Cerebral cortex (tissue), 2 donors: ENCODE measurements around a stretch of chr6.

GRCh38 chr6:163465665-163466096 lies 51.2 kb downstream of the QKI start:
- PRO-cap, 2 experiments, result no peak in any of the 2 experiments

DNA sequence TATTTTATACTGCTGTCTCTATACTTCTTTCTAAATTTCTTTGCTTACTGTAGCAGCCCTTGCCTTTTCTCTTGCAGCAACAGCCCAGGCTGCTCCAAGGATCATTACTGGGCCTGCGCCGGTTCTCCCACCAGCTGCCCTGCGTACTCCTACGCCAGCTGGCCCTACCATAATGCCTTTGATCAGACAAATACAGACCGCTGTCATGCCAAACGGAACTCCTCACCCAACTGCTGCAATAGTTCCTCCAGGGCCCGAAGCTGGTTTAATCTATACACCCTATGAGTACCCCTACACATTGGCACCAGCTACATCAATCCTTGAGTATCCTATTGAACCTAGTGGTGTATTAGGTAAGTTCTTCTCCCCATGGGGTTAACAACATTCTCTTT lies 148.8 kb downstream of the QKI start:
- PRO-cap, 2 experiments, result no peak in any of the 2 experiments

DNA sequence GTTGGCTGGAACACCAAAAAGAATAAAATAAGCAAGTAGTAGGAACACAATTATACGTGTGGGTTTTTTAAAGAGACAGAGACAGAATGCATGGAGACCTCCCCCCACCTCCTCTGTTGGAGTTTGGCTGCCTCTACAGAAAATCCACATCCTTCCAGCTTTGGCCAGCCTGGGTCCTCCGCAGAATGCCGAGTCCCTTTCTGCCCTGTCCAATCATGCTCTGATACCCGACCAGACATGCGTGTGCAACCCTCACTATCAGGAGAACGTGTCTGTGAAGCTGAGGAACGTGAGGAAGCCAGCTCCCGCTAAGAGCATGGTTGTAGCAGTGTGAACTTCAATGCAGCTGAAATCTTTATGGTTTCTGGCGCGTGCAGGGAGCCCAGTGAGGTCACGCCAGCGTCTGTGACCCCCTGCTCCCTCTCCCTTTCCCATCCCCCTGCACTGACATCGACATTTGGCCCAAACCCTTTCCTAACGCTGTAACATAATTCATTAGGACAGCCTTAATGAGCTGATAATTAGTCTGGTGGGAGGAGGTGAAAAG lies 423.1 kb downstream of the QKI start:
- PRO-cap, 2 experiments, result no peak in any of the 2 experiments

- PRO-cap, 2 experiments, result no peak in any of the 2 experiments
Measured at GRCh38 chr6:163941177-163941816, 526.8 kb downstream of the QKI start.

DNA sequence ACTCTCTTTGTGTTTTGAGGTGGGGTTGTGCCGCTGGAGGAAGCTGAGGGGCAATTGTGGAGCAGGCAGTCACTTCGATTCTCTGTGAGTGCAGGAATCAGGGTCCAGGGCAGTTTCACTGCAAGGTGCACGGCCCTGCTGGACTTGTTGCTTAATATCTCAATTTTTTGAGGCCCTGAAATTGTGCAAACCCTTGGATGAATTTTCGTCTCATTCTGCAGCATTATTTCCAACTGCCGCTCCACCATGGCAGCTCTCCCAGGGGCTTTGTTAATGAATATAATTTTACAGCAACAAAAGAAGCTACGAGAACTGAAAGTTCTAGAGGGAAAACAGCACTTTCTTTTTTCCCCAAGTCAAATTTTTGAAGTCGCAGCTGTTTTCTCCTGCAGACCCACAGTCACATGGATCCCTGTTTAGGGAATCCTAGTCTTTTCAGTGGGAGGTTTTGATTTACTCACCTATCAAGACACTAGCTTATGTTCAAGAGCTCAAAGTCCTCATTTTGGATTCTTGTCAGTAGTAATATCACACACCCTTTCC lies 532.0 kb downstream of the QKI start:
- PRO-cap, 2 experiments, result no peak in any of the 2 experiments

DNA sequence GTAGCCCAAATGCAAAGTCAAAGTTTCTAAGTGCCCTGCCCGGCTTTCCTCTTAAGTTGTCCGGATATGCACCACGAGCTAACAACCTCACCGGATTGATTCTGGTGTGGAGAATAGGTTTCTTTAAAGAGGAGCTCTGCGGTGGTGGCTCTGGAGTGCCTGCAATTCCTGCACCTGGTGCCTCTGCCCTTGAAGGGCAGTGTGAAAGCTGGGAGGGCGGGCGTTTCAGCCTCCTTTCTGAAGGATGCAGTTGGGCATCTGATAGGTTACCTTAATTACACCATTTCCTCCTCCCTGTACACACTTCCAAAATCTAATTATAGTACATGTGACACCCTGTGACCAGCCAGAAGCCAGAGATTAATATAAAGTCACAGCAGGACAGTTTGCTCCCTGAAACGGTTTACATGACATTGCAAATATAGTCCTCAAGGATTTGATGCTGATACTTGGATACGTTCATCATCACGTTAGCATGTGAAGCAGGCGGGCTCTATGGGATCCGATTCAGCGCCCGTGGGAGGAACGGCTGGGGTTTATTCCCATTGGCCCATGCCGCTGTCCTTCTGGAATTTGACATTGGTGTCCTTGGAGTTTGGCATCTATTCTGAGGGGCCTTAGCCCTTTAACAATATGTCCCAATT lies 548.1 kb downstream of the QKI start:
- PRO-cap, 2 experiments, result no peak in any of the 2 experiments

- PRO-cap, 2 experiments, result no peak in any of the 2 experiments
Measured at GRCh38 chr6:165573621-165574088, 89.4 kb downstream of the PDE10A start.

DNA sequence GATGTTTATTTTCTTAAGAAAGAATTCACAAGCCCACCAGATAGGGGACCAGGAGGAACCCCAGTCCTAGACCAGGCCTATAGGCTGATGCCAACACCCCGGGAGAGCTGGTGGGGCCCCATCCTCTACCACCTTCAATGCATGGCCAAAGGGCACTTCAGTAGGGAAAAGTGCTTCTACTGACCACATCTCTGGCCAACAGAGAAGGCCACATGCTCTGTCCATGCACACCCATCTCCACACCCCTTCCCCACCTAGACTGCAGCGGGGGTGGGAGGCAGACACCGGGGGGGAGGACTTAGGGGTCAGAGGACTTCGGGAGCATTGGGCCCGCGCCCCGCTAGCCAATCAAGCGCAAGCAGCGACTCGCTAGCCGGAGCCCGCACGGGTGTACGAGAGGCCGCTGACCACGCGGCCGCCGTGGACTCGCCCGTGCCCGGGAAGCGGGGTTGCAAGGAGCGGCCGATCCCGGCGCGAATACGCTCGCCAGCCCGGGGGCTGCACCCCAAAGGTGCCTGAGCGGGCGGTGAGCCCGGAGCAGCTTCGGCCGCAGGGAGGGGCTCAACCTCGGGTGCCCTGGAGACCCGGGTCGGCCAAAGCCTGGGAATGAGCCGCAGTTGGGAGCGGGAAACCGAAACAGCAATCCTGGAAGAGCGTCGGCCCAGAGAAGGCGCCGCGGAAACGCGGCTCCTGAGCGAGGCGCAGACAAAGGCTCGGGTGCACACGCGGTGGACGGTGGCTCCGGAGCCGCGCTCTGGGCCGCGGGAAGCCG lies 2.8 kb downstream of the PDE10A start:
- PRO-cap, 2 experiments, result no peak in any of the 2 experiments

DNA sequence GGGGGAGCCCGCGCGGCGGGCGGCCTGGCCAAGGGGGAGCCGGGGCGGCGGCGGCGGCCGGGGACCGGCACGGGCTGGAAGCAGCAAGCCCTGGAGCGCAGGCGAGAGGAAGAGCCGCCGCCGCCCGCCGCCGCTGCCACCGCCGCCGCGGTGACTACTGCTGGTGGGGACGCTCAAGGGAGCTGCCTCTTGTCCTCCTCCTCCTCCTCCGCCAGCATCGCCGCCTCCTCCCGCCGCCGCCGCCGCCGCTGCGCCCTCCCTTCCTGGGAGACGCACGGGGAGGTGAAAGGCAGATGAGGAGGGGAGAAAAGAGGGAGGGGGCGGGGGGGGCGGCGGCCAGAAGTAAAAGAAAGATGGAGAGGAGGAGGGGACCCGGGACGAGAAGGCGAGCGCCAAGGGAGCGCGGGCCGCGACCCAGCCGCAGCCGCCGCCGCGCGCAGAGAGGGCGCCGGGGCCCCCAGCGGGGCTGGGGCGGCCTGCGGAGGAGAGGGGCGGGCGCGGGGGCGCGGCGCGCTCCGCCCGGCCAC lies 859 bp downstream of the PDE10A start:
- PRO-cap, 2 experiments, result peak in 1 of 2 experiments; most common plus-strand start position 153 of the sequence (in 1); most common minus-strand start position 159 of the sequence (in 1)

- PRO-cap, 2 experiments, result no peak in any of the 2 experiments
Measured at GRCh38 chr6:165986517-165987585, 180.8 kb downstream of the TBXT start.

DNA sequence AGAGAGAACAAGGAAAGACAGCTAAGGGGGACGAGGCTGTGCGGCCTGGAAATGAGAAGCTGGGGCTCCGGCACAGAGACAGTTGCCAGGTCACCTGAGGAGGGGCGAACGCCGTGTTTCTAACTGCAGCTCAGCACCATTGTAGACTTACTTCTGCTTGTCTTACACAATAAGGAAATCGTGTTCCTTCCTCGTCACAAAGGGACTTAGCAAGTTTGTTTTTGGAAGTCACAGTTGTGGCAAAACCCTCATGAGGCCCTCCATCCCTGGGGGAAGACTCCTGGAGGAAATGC lies 69.0 kb upstream of the TBXT start:
- PRO-cap, 2 experiments, result no peak in any of the 2 experiments

DNA sequence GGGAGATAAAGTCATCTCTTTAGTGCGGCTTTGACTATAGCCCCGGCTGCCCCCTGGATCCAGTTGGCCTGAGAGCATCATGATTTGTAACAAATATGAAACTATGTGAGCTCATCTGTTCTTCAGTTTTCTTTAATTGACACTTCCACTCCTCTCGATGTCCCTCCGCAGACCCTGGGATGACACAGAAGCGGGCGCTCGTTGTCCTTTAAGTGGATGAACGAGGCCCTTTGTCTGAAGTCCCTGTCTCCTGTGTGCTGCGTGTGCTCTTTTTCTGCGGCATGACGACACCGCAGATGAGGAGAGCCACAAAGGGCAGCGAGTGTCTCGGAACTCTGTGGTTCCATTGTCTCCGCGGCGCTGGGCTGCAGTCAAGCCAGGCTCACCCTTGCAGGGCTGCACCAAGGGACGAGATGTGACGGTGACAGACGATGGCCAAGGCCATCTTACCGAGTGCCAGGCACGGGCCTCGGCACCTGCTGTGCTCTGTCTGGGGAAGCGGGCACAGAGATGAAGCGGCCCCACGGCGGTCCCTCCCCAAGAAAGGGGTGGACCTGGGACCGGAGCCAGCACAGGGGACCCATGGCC lies 10.6 kb downstream of the PRR18 start:
- PRO-cap, 2 experiments, result peak in 1 of 2 experiments; most common plus-strand start position 489 of the sequence (in 1); most common minus-strand start position 176 of the sequence (in 1)

- PRO-cap, 2 experiments, result no peak in any of the 2 experiments
Measured at GRCh38 chr6:166351818-166352538, 9.6 kb upstream of the SFT2D1 start.

DNA sequence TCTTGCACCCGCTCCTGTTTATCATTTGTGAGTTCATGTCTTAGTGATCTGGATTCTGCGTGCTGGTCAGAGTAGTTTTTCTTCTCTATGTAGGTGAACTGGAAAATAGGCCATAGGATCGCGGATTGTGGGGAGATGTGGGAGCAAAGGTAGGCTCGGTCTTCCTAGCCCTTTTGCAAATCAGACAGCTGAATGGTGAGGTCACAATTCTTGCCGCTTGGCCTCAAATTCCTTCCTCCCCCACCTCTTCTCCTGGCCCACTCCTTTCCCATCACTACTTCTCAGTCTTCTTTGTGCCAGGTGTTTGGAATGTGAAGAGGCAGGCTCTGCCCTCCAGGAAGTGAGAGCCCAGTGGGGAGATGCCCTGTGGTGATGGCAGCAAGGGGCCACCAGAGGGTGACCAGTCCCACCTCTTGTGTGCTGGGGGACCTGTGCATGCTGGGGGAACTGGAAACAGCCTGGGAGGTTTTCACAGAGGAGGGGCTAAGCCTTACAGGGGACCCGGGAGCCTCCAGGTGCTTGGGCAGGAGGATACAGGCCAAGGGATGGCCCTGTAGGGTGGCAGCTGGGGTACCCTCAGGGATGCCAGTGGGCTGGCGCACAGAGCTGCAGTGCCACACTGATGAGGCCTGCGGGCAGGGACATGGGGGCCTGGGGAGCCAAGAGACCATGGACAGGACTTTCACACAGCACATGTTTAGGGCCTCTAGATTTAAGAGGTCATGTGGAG lies 72.4 kb downstream of the RAMACL start:
- PRO-cap, 2 experiments, result no peak in any of the 2 experiments

DNA sequence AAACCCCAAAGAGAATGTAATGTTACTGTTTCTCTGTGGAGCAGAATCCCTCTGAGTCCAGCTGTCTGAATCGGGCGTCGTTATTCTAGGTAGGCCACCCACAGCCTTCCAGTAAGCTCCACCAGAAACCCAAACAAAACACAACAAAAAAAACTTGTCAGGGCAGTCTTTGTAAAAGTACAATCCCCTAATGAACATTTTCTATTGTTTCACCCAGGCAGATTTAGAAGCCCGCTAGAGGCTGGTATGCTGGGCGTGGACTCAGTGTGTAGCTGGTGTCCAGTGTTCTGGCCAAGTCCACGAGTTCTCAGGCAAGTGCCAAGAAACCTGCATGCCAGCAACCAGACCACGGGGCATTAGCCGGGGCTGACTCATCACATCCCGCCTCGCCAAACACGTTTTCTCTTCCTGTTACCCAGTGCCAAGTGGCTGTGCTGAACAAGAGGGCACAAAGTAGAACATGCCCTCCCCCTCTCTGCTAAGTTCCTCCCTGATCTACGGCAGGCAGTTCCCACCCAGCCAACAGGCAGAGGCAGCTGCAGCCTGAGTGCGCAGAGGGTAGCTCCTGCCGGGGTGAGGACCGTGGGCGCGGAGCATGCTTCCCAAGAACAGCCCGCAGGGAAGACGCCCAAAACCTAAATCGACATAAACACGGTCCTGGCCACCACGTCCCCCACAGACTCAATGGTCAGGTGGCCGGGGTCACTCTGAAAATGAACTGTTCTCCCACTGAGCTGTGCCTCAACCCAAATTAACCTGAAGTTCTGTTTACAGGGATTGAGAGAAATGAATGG lies 29.6 kb downstream of the RAMACL start:
- PRO-cap, 2 experiments, result peak in 1 of 2 experiments; most common plus-strand start position 507 of the sequence (in 1); most common minus-strand start position 85 of the sequence (in 1)

GRCh38 chr6:166569311-166570025 lies 17.0 kb downstream of the RAMACL start:
- PRO-cap, 2 experiments, result no peak in any of the 2 experiments

- PRO-cap, 2 experiments, result peak in 1 of 2 experiments; most common plus-strand start chr6:166624539 (in 1); most common minus-strand start chr6:166624468 (in 1)
Measured at GRCh38 chr6:166624144-166624688, 2.8 kb downstream of the RPS6KA2 start.

GRCh38 chr6:166655406-166655800 lies 28.4 kb upstream of the RPS6KA2 start:
- PRO-cap, 2 experiments, result no peak in any of the 2 experiments

- PRO-cap, 2 experiments, result no peak in any of the 2 experiments
Measured at GRCh38 chr6:166748022-166748496, 121.0 kb upstream of the RPS6KA2 start.

- PRO-cap, 2 experiments, result no peak in any of the 2 experiments
Measured at GRCh38 chr6:166788871-166789087, 161.7 kb upstream of the RPS6KA2 start.